Left lobe of liver (tissue), 1 donor: ENCODE data around the gene TMEM18.

DNA sequence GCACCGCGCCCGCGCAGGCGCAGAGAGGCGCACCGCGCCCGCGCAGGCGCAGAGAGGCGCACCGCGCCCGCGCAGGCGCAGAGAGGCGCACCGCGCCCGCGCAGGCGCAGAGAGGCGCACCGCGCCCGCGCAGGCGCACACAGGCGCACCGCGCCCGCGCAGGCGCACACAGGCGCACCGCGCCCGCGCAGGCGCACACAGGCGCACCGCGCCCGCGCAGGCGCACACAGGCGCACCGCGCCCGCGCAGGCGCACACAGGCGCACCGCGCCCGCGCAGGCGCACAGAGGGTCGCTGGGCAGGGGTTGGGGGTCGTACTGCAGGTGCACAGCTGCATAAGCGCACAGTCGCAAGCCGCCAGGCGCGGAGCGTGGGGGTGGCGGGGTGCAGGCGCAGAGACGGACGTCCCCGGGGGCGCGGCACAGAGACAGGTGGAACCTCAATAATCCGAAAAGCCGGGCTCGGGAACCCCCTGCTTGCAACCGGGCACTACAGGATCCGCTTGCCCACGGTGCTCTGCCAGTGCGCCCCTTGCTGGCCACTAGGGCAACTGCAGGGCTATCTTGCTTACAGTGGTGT lies 35.2 kb downstream of the FAM110C start:
- PRO-cap = no peak

DNA sequence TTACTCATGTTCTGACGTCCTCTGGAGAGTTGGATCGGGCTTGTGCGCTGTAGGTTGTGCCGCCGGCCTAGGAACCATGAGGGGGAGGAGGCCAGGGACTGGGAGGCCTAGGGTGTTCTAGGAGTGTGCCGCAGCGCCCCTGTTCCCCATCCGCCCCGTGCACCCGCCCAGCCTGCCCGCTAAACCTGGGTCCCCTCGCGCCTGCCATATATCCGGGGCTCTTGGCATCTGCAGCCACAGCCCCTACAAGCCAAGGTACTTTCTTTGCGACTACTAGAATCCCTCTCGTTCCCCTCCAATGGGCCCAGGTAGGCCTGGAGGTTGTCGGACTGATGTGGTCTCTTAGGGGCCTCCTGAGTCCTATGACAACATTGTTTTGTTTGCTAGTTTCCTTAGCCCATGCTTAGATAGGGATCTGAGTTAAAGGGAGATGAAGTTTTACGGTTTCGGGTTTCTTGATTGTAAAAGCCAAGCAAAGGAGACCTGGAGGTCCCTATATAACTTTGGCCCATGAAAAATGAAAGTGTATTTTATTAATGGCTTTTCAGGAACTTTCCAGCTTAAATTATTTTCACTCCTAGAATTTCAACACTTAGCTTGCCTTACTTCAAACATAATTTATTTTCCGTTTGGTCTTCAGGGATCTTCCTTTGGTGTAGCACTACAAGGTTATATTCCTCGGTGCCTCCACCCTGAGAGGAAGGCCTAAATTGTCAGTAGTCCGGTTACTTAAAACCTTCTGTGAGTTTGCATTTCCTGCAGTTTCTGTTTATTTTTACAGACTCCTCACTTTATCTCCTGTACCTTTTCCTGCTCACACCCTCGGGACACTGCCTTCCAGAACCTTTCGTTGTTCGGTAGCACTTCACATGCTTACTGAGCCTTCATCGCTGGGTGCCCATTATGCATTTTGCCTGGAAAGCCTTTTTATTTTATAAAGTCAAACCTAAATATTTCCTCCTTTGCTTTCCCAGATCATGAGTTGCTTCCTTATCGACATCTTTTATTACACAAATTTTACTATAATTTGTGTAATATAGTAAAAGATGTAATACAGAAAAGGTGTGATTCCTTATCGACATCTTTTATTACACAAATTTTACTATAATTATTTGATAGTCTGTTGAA lies 641 bp downstream of the ACP1 start:
- PRO-cap = no peak

- PRO-cap = no peak
These were observed 1.9 kb upstream of the ALKAL2 start for GRCh38 chr2:289379-290529.

DNA sequence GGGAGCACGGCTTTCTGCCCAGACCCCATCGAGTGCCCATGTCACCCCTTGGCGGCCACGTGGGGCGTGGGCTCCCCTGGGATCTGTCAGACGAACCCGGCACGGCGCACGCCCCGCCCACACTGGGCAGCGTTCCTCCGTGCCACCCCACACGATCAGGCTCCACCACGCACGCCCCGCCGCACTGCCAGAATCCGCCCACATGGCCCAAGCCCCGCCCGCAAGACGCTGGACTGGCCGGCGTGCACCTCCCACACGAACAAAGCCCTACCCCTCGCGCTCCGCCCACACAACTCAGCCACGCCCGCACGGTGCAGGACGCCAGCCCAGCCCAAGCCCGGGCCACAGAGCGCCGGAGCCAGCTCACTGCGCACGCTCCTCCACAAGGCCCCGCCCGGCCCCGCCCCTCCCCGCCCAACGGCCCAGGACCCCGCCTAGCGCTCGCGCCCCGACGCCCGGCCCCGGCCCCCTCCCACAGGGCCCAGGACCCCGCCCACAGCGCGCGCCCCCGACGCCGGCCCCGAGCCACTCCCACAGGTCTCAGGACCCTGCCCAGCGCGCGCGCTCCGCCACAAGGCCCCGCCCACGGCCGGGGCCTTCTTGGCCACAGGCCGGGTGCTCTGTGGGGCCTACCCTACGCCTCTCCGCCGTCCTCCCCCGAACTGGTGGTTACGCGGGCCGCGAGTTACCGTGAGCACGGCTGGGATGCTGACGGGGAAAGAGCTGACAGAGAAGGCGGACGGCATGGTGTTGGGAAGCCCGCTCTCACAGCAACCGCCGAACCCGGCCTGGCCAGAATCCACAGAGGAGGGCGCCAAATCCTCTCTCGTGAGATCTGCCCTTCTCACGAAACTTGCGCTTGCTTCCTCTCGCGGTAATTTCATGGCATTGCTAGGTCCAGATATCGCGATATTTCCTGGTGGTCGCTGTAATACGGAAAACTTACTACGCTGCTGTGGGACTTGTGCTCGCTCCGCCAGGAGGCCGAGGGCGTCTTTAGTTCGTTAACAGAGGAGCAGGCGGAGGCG lies at the start of gene TMEM18:
TSS of gene TMEM18 (minus strand) at position 807 of the 1,028 bp plus-strand sequence.
- PRO-cap = bidirectional peak, plus-strand start at position 345 of the sequence, minus-strand start at position 124 of the sequence; unidirectional peak, plus-strand start at position 607 of the sequence; bidirectional peak, plus-strand start at position 958 of the sequence, minus-strand start at position 790 of the sequence

GRCh38 chr2:741632-742165 lies 64.5 kb upstream of the TMEM18 start:
- PRO-cap = no peak

DNA sequence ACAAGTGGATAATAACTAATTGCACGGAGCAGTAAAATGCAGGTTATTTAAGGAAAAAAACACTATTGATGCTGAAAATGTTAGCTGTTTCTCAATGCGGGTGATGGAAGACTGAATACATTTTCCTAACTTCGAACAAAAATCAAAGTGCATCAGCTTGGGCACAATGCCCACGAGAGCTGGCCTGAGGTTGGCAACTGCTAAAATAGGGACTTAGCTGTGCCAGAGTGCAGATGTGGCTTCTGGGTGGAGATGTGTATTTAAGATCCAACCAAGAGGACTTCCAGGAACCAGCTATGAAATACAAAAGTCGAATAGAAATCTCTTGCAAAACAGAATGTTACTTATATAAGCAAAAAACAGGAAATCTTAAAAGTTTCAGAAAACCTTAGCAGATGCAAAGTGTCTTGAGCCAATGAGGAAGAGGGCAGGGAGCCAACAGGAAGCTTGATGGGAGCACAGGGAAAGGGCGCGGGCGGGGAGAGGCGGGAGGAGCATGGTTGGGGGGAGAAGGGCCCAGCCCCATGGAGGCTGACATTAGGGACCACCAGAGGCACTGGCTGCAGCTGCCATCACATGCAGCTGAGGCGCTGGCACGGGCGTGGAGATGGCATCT lies 203.1 kb downstream of the SNTG2 start:
- PRO-cap = no peak

DNA sequence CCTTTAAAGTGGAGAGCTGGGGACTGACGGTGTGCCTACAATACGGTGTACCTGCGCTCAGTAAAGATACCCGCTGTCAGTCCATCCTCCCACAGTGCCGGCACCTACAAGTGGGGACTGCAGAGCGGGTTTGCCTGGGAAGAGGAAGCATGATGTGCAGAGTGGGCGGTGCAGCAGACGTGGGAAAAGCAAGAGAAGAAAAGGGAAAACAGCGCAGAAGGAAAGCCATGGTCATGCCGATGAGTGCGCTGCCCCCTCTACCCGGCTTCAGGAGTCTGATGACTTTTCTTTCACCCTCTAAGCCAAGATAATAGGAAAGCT lies 148.0 kb downstream of the TPO start:
- PRO-cap = no peak

- PRO-cap = no peak
These were observed 112.6 kb downstream of the PXDN start for GRCh38 chr2:1631541-1632215.

DNA sequence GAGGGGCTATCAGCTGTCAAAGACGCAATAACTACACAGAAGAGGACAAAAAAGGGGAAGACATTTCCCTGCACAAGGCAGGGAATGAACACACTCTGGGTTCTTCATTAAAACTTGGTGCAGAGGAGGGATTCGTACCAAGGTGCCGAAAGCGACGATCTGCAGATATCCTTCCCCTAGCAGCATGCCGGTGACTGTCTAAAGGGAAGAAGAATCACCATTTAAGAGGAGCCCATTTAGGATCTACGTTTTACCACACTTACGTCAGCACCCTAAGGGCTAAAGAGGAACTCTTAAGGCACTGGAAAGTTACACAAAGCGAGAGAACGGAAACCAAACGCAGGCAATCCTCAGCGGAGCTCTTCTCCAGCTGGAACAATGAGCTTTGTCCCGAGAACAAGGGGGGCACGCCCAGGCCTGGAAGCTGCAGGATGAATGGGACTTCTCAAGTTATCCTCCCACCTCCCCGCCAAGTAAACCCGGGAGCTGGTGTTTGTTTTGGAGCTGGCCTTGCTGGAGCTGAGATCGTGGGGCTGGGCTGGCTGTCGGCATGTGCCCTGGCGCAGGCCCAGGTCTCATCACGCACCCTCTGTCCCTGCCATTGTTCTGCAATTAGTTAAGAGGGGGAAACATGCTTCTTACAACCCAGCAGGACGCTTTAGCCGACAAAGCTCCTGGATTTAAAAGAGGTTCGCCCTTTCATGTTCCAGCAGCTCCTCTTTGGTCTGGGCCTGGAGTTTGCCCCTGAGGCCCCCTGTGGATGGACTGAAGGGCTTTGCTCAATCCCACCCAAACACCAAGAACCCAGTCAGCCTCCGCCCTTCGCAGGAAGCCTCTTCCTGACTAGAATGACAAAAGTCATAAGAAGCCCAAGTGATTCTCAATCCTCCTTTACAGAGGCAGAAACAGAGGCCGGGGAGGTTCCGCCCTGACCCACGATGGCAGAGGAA lies 36.4 kb downstream of the PXDN start:
- PRO-cap = no peak

- PRO-cap = no peak
These were observed 73.1 kb upstream of the PXDN start for GRCh38 chr2:1817134-1818024.

DNA sequence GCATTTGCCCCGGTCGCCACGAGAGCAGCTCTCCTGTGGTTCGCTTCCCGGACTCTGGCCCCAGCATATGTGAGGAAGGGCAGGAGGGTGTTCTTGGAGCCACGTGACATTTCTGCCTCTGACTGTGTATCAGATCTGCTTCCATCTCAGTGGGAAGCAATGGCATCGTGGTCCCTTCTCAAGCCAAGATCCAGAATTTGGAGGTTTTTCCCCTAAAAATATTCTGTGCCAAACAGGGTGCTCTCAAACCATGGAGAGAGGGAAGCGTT lies 74.2 kb upstream of the PXDN start:
- PRO-cap = no peak

- PRO-cap = no peak
These were observed 155.2 kb downstream of the EIPR1 start for GRCh38 chr2:3222435-3222853.

GRCh38 chr2:3337822-3338297 lies 39.8 kb downstream of the EIPR1 start:
- PRO-cap = no peak

DNA sequence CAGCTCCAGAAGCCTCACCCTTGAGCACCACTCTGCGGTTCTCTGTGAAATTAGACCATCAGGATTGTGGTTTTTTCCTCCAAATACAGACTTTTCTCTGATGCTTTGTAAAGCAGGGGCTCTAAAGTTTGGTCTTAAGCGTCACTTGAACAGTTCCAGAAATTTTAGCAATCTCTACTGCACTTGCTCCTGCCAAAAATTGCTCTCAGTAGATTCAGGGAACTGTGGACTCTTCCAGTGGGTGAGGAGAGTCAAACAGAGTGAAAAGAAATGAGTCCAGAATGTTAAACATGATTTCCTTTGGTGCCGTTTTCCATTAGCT lies 68.7 kb downstream of the TRAPPC12 start:
- PRO-cap = no peak

GRCh38 chr2:3563479-3564111 lies 5.5 kb upstream of the RNASEH1 start:
- PRO-cap = no peak

- PRO-cap = no peak
These were observed 4.8 kb downstream of the RPS7 start for GRCh38 chr2:3579515-3580624.

GRCh38 chr2:3598931-3599330 lies 4.0 kb downstream of the COLEC11 start:
- PRO-cap = bidirectional peak, plus-strand start at chr2:3599164, minus-strand start at chr2:3599051

DNA sequence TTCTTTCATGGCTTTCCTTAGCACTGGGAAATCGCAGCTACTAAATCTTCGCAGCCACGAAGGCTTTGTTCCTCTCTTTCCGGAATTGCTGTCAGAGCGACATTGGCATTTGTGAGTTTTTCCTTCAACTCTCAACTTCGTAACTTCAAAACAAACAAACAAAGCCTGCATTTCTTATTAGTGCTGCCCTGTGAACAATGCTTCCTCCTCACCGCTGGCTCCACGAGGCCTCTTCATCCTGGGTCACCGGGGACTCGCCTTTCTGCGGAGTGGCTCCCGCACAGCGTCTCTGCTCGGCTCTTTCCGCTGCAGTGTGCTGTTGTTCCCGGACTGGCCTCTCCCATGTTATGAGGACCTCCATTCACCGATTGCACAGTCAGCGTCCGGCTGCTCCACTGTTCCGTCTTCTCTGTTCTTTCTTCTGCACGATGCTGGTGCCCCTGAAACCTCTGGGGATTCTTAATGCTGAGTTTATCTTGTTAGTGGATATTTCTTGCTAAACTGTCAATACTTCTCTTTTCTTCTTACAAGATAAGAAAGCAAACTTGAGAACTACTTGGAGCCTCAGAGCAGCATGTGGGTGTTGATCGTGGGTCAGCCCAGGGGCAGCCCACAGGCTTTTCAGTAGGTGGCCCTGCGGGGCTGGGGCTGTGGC lies 16.3 kb downstream of the COLEC11 start:
- PRO-cap = no peak

GRCh38 chr2:3617495-3617992 lies 22.6 kb downstream of the COLEC11 start:
- PRO-cap = no peak

DNA sequence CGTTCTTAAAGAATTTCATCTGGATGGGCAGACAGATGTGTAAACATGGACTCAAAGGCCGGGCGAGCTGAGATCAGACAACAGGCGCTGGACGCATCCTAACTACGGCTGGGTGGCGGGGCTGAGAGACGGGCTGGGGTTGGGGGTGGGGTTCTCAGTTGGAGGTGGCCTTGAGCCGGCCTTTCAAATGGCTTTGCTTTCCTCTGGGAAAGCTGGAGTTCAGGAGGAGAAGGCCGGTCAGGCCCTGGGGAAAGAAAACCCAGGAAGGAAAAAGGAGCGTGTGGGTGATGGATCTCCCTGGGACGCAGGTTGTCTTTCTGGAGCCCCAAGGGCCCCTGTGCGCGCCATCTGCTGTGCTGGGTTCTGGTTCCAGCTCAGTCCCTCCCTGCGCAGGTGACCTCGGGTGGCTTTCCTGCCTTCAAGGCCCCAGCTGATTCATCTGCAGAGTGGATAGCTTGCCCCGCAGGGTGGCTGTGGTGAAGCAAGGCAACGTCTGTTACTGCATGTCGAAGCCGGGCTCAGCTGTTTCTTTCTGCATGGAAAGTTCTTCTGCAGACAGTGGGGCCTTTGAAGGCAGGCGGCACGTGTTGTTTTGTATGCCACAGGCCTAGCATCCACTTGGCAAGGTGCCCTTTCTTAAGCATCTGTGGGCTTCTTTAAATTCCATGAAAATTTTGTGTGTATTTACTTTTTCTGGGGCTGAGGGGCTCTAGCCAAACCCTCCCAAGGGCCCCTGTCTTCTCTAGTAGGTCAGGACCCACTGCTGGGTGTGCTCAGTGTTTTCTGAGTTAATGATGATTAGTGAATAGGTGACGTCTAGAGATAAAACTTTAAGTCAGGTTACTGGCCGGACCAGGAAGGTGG lies 670 bp upstream of the ALLC start:
- PRO-cap = no peak